ENCODE measurements around a stretch of chr14.

DNA sequence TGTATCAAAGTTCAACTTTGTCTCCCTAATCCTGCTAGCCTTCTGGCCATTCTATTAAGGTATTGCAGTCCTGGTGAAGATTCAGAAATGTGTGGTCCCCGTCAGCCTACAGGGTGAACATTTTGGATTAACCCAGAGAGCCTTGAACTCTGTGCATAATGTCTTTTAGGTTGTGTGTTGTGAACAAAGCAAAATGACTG lies 310.8 kb downstream of the ZFP36L1 start:
- PRO-cap = no peak
- RRBS = no CpG with 5 or more reads among the region's 1 CpG

- PRO-cap = no peak
- RRBS = no CpG with 5 or more reads among the region's 2 CpGs
Observed at GRCh38 chr14:68511387-68511950, 281.4 kb downstream of the ZFP36L1 start.

- PRO-cap = bidirectional peak, plus-strand start at chr14:68521669, minus-strand start at chr14:68521475
- RRBS = no CpG with 5 or more reads among the region's 1 CpG
Observed at GRCh38 chr14:68521313-68521804, 271.5 kb downstream of the ZFP36L1 start.

DNA sequence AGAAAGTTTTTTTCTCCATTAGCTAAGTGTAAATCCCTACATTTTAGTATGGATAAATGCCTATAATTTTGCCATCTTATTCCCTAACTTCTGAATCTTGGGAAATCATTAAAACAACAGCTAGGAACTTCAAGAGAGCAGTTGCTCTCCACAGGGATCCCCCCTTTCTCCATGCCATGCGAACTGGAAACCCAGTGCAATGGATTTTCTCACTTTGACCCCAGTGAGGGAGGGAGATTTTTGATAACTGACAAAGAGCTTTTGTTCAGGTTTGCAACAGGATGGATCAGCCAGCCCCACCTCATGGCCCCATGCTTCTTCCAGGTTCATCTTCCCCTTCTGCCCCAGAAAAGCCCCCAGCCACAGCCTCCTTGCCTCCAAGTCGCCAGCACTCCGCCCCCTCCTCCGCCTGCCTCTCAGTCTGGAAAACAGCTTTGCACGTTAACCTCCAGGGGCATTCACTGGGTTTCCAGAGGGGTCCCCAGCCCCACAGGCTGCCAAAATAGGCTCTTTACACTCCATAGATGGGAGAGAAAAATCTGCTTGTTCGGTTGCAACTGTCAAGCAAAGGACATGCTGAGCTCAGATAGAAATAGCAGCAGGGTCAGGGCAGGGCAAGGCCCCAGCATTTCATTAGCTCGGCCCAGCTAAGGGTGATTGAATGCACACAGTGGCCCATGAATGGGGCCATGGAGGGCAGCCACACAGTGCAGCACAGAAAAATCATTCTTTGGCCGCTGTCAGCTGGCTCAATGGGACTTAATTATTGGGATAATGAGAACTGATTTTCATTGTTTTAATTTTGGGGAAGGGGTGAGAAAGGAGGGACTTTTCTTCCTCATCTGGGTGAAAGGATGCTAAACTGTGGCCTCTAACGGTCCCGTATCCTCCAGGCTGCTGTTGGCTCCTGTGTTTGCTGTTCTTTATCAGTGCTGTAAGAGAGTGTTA lies 253.6 kb downstream of the ZFP36L1 start:
- PRO-cap = no peak
- RRBS = no CpG with 5 or more reads among the region's 10 CpGs

GRCh38 chr14:68547354-68548047 lies 245.4 kb downstream of the ZFP36L1 start:
- PRO-cap = no peak
- RRBS = 82% methylated on average over 3 of the region's 10 CpGs

DNA sequence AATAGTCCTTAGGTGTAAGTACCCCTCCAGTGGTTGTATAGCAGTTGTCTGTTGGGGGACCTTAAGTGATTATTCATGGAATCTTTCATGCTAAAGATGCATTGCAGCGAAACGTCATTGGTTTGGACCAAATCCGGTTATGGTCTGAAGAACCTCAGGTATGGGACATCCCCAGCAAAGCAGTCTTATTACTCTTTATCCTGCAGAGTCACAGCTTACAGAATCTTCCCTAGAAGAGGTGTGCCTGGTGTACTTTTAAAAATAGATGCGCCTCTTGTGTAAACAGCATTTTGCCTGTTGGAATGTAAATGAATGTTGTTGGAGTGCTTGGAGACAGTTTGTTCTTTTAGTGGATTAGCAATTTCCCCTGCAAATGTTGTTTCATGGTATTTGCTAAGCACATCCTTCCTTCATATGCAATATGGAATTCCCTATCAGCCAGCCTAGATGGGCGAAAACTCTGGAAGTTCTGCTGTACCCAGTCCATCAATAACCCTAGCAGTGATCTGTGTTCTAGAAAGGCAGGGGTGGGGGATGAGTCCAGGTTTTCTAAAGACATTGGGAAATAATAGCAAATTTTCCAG lies 242.5 kb downstream of the ZFP36L1 start:
- PRO-cap = no peak
- RRBS = no CpG with 5 or more reads among the region's 5 CpGs

GRCh38 chr14:68565890-68566724 lies 226.8 kb downstream of the ZFP36L1 start:
- PRO-cap = no peak
- RRBS = no CpG with 5 or more reads among the region's 6 CpGs

DNA sequence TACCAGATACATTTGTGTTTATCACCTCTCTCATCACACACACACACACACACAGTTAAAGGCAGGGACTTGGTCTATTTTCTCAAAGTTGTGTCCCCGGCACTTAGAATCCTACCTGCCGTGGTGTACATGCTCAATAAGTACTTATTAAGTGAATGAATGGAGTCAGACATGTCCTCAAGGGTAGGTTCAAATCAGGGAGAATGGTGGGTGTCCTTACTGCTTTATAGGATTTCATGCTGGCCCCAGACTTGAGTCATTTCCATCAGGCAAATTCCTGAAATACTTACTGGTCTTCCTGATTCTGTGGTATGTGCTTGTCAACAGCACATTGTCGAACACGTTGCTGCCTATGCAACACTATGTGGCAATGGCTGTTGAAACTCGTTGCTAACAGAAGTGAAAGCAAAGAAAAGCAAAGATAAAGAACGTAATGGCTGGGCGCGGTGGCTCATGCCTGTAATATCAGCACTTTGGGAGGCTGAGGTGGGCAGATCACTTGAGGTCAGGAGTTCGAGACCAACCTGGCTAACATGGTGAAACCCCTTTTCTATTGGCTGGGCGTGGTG lies 215.1 kb downstream of the ZFP36L1 start:
- PRO-cap = bidirectional peak, plus-strand start at position 424 of the sequence, minus-strand start at position 198 of the sequence
- RRBS = no CpG with 5 or more reads among the region's 10 CpGs

DNA sequence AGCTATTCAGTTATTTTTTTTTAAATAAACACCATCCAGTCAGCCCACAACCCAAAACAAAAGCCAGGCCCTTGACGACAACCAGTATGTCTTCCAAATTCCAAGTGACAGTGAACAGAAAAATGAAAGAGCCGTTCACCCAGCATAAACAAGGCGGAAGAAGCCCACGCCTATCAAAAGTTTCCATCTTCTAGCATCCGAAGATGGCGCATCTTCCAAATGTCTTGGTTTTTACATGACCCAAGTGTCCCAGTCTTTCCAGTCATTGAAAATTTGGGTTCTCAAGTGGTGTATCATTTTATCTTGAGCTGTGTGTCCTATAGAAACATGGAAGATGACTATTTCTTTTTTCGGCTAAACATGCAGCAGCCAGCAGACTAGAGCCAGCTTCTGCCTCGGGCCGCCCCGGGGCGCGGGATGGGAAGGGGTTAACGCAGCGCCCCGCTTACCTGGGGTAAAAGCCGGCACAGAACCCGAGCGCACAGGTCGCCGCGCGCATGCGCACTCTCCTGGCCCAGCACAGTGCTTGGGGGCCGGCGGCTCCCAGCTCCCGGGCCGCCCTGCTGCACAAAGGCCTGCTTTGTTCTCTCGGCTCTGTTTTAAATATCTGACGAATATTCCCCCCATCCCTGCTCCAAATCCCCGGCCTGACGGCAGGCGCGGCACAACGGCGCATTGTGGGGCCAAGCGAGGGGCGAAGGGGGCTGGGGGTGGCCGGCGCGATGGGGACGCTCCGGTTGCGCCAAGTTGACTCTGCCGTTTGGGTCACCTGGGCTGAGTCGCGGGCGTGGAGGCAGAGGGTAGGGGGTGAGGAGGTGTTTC lies 164.8 kb downstream of the ZFP36L1 start:
- PRO-cap = bidirectional peak, plus-strand start at position 520 of the sequence, minus-strand start at position 419 of the sequence
- RRBS = 4% methylated on average over 27 of the region's 47 CpGs

GRCh38 chr14:68682639-68683908 lies 109.8 kb downstream of the ZFP36L1 start:
- PRO-cap = no peak
- RRBS = no CpG with 5 or more reads among the region's 21 CpGs

DNA sequence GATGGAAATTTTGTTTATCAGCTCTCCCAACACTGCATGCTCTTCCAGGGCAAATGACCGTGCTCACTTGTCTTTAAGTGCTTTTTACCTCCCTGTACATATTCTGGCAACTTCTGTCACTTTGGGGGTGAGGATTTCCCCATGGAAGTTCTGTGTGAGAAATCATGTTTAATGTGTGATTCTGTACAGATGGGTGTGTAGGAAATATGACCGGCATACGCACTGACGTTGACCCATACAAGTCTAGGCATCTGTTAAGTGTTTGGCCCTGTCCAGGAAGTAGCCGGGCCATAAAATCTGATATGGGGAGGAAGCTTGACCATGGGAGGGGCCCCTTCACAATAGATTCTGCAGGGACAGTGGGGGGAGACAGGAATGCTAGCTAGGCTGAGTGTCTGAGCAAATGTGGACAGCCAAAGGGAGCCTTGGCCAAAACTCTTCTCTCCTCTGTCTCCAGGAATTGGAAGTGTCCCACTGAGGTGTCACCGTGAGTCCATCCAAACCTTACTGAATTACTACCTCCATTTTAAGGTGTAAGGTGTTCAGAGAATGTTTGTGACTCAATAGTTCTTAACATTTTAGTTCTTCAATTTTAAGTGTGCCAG lies 65.1 kb downstream of the ZFP36L1 start:
- PRO-cap = no peak
- RRBS = 90% methylated on average over 4 of the region's 6 CpGs

DNA sequence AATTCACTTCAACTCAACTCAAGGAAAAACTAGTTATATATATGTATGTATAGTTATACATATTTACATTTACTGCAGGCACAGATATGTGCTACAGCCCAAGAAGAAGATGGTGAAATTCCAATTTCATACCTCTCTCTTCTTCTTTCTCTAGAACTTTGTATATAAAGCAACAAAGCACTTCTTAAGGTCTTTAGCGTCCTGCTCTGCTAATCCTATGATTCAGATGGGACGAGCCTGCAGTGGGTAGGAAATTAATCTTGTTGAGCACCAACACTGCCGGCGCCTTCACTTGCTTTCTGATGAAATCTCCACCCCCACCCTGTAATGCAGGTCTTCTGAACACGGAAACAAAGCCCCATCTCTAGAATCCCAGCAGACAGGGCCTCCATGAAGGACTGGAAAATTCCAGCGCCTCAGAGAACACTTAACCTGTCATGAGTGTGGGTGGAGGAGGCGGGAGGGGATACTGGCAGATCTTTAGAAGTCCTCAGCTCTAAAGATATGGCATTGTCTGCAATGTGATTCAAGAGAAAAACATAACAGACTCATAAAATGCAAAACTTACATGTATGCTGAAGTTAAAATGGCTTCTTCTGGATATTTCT lies 43.4 kb downstream of the ZFP36L1 start:
- PRO-cap = no peak
- RRBS = no CpG with 5 or more reads among the region's 7 CpGs

DNA sequence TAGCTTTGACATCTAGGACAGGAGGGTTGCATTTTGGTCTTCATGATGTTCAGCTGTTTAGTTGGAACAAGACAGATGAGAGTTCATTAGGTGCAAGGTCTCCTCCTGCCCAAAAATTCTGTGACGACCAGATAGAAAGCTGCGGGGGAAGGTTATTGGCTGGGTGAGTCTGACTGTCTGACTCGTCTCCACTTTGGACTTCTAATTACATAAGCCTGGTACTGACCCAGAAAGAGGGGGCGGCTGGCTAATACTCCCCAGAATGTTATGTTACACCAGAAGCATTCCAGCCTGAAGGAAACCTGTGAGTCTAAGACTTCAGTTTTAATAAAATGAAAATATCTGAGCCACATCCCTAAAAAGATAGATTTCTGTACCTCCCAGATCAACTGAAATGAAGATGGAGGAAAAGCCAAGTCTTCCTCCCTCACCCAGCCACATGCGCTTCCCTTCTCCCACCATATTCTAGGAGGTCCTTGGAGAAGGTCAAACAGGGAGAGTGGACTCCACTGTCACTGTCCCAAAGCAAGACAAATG lies 29.3 kb downstream of the ZFP36L1 start:
- PRO-cap = no peak
- RRBS = no CpG with 5 or more reads among the region's 5 CpGs

DNA sequence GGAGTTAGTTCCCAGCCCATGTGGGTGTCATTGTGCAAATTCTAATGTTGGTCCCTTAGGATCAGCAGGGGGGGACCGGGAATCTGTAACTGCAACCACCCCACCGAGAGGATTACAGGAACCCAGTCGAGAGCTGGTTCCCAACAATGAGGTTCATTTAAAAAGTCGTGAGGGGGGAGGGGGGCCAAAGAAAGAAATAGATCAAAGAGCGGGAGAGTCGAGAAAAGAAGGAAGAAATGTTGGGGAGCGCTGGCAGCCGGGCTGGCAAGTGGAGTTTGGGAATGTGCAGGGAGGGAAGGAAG lies 1.4 kb downstream of the ZFP36L1 start:
- PRO-cap = no peak
- RRBS = no CpG with 5 or more reads among the region's 8 CpGs

DNA sequence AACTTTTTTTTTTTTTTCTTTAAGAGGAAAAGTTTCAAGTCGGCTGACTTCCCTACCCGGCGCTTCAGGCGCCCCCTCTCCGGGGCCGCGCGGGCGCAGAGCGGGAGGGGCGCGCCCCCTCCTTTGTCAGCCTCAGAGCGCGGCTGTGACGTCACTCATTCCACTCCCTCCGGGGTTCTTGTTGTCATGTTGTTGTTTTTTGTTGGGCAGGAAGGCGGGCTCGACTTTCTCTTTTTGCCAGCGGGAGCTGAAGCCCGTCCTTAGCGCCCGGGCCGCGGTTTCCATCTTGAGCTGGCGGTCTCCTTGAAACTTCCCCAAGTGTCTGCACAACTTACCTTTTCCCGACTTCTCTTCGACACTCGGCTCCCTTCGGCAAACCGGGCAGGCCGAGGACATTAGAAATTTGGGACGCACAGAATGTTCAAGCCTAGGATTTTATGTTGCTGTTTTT lies 473 bp upstream of the ZFP36L1 start:
- PRO-cap = bidirectional peak, plus-strand start at position 46 of the sequence, minus-strand start at position 74 of the sequence; bidirectional peak, plus-strand start at position 226 of the sequence, minus-strand start at position 288 of the sequence
- RRBS = 2% methylated on average over 23 of the region's 32 CpGs

- PRO-cap = no peak
- RRBS = 97% methylated on average over 3 of the region's 11 CpGs
Observed at GRCh38 chr14:68879615-68880312, 86.9 kb upstream of the ZFP36L1 start.

DNA sequence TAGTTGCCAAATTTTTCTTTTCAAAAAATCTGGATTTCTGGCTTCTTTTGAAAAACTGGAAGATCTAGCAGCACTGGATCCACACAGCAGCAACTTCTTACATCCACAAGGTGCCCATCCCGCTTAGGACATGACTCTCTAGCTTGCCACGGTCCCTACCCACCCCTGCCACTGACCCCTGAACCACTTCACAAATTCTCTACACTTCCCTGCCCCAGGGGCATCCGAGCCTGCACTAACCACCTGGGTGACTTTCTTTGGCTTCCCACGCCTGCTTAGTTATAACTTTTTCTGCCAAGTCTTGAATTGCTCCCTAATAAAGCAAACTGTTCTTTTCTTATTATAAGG lies 60.0 kb downstream of the ACTN1 start:
- PRO-cap = no peak
- RRBS = no CpG with 5 or more reads among the region's 4 CpGs

DNA sequence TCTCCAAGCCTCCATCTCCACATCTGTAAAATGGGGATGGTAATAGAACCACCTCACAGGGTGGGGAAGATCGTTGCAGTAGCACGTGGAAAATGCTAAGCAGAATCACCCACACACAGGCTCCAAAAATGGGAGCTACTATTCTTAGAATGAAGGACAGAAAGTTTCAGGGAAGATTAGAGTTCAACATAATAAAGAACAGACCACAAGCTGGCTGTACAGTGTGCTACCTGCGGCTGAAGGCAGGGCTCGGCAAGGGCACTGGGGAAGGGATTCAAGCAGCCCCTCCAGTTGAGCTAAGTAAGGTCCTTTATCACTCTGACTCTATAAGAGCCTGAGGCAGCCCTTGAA lies 47.5 kb downstream of the ACTN1 start:
- PRO-cap = no peak
- RRBS = no CpG with 5 or more reads among the region's 4 CpGs

DNA sequence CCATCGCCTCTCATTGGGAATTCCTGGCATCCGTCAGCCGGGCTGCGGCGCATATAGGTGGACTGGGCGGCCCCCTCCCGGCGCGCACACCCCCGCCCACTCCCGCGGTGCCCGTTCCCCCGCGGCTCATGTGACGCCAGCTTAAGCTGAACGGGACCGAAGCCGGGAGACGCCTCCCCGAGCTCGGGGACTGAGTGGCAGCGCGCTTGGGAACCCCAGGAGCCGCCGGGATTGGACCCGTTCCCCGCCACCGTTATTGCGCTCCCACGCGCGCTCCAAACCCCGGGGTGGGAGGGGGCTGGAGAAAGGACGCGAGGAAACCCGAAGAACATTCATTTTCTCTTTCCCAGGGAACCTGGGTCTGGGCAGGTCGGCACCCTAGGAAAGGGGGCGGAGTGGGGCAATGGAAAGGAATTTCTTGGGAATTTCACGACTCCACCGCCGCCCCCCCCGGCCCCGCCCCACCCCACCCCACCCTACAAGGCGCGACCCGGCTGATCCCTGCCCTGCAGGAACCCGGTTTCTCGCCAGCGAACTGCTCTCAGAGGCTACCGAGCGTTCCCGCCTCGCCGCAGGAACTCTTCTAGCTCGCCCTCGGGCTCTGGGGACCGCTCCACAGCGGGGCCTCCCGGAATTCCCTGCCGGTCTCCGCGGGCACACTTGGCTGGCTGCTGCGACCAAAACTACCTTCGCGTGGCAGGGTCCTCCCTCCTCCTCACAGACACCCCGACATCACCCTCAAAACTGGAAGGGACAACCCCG lies 495 bp upstream of the ACTN1 start:
- PRO-cap = bidirectional peak, plus-strand start at position 144 of the sequence, minus-strand start outside the sequence; bidirectional peak, plus-strand start at position 544 of the sequence, minus-strand start at position 363 of the sequence
- RRBS = 2% methylated on average over 42 of the region's 68 CpGs

- PRO-cap = bidirectional peak, plus-strand start at chr14:69151822, minus-strand start at chr14:69151704
- RRBS = 3% methylated on average over 22 of the region's 72 CpGs
Observed at GRCh38 chr14:69151157-69152250, 1.4 kb downstream of the DCAF5 start.

All from Caco-2 (cell line).